Vein endothelial cell (primary cell): ENCODE results near the gene ERCC5.

DNA sequence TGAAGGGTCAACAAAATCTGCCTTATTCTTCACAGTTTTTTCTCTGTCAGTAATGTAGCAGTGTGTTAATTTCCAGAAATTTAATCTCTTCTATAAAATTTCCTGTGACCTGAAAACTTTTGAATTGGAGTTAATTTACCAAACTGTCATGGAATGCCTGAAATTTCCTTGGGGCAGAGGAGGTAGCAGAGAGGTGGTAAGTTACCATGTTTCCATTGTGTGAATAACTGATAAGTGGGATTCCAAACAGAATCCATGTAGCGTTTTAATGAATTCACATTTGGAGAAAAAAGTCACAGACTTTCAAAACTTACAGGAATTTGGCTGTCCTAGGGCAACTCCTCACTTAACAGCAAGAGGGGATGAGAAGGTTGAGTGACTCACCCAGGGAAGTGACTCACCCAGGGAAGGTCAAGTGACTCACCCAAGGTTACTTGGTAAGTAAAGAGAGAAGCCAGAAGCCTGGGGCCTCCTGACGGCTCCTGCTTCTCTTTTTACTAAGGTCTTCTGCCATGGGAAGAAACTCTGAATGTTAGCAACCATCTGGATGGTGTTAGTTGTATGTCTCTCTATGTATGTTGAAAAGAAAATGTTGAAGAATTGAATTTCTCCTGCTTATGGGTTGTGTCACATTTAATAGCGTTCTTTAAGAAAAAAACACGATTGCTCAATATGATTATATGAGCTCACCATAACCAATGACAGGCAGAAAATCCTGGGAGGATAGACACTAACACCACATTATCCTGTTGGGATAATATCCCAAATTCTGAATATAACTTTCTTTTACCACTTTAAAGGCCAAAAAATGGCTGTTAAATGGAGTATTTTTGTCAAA, 195.8 kb downstream of the GGACT start:
- CAGE, long polyA plus RNA, result no peak

GRCh38 chr13:100515371-100515972, 73.1 kb downstream of the GGACT start:
- CAGE, long polyA plus RNA, result no peak

- CAGE, long polyA plus RNA, result no peak
Observed at GRCh38 chr13:100560512-100561113, 28.0 kb downstream of the GGACT start.

DNA sequence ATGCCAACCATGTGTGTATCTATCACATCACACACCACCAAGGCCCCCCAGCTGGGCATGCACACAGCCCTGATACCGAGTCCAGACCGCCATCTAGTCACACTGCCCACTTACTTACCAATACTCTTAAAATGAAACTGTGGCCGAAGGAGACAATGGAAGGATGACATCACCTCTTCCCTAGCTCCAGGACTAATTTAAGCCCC, 507 bp upstream of the GGACT start:
- CAGE, long polyA plus RNA, result no peak

- CAGE, long polyA plus RNA, result no peak
Observed at GRCh38 chr13:100877705-100878125, 203.1 kb upstream of the TMTC4 start.

DNA sequence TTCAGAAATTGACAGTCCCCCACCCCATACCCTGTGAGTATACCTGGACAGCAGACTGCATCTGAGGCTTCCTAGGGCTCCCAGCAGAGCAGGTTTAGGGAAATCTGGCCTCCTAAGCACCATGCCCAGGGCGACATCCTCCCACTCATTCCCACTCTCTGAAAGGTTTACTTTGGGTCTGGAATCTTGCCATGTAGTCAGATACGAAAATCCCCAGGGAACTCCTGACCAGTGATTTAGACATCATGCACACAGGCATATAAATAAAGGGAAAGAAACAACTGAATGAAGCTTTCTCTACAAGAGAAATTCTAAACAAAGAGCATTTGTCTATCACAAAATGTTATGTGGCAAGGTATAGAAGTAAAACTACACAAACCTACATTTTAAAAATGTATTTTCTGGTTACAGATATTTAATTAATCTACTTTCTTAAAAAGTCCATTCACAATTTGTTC, 795 bp upstream of the NALCN start:
- CAGE, long polyA plus RNA, result no peak

- CAGE, long polyA plus RNA, result no peak
Observed at GRCh38 chr13:101915116-101915560, 1.6 kb downstream of the FGF14 start.

DNA sequence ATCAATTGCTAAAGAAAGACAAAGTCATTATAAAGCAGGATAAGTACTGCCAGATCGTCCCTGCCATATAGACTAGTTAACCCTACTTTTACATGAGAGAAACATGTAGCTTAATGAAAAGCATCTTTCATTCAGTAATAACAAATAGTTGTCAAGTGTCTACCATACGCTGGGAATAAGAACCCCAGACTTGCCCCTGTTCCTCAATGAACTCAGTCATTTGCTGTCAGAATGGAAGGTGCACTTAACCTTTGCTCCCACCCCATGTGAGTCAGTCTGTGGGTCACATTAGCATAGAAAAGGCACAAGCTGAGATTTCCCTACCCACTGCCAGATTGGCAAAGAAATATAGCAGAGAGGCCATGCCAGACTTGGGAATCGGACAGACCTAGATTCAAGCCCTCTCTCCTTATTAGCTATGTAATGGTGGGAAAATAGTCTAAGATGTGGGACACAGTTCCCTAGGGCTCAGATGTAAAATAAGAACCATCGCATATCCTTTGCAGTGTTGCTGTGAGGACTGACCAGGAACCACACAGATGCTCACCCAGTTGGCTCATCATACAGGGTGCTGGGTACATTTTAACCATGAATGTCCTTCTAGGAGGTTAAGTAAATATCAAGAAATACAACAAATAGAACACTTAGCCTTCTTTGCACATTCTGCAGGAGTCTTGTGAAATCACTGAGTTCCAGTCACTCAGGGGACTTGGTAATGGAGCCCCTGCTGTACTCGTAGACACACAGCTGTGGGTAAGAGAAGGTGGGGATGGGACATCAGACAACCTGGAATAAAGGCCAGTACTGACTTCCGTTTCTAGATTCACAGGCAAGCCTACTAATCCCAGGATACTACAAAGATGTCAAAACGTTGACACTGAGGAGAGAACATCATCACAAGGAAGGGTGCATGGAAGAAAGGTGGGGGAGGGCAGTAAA, 266.9 kb upstream of the FGF14 start:
- CAGE, long polyA plus RNA, result no peak

DNA sequence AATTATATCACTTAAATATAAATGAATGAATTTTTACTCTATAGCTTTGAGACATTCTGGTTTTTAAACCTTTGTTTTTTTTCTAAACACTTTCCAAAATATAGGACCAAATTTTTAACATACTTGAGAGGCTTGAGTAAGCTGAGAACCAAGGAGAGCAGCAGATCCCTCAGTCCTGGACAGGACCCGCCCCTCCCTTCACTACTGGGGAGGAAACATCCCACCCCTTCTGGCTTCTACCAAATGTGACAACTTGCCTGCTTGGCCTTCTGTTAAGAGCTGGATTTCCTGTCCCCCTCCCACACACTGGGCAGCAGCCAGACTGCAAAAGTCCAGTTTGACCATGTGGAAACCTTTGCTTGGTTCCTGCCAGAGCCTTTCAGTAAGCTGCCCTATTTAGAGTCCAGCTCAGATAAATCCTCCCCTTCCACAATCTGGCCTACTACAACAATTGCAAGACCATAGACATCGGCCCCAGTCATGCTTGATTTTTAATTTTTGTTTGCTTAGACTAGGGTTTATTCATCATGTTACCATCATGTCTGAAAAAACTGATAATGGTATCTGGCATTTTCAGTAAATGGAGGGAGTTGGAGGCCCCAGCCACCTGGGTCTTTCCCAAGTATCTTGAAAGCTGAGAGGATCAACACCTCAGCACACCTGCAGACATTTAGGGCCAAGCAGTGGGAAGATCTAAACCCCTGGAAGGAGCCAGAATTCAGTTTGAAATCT, 279.1 kb upstream of the TPP2 start:
- CAGE, long polyA plus RNA, result no peak

- CAGE, long polyA plus RNA, result no peak
Observed at GRCh38 chr13:102401953-102402780, 194.6 kb upstream of the TPP2 start.

GRCh38 chr13:102823504-102823905, 22.3 kb upstream of the ERCC5 start:
- CAGE, long polyA plus RNA, result no peak

DNA sequence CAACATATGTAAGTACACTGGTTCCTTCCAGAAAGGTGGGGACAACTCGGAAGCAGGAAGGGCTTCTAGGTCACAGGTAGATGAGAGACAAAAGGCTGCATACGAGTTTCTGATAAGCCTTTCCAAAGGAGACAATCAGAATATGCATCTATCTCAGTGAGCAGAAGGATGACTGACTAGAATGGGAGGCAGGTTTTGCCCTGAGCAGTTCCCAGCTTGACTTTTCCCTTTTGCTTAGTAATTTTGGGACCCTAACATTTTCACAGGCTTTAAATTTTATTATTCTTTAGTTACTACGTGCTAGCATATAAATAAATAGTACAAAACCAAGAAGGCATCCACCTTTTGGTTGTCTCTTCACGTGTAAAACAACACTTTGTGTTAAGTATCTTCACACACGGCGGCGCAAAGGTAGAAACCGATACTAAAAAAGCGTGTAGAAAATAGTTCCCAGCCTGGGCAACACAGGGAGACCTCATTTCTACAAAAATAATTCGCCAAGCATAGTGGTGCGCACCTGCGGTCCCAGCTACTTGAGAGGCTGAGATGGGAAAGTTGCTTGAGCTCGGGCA, 782 bp upstream of the ERCC5 start:
- CAGE, long polyA plus RNA, result no peak

DNA sequence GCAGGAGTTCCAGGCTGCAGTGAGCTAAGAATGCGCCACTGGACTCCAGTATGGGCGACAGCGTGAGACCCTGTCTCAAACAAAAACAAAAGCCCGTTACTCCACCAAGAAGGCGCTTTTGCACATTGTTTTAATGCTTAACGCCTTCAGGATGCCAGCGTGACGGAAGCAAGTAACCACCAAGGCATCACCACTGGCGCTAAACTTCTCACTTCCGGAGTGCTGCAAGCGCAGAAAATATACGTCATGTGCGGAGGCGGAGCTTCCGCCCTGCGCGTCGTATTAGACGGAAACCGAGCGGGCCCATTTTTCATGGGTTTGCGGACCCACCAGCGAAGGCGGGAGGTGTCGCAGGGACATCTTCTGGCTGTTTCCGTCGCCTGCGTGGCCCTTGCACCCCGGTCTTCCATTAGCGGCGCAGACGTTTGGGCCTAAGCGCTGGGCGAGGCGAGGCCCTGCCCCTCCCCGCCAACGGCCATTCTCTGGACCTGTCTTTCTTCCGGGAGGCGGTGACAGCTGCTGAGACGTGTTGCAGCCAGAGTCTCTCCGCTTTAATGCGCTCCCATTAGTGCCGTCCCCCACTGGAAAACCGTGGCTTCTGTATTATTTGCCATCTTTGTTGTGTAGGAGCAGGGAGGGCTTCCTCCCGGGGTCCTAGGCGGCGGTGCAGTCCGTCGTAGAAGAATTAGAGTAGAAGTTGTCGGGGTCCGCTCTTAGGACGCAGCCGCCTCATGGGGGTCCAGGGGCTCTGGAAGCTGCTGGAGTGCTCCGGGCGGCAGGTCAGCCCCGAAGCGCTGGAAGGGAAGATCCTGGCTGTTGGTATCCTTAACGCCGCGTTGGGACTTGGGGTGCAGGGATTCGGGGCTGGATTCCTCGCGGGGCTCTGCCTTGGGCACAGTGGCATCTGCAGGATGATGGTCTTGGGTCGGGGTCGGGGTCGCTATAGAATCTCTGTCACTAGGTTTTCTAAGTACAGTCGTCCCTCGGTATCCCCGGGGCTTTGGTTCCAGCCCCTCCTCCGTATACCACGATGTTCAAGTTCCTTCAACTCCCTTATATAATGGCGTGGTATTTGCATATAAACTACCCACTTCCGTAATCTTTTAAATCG, at the start of gene ERCC5:
TSS of gene ERCC5 (plus strand) at position 497 of the 1,111 bp plus-strand sequence.
- CAGE, long polyA plus RNA, result no peak

GRCh38 chr13:102850004-102850580, 4.3 kb downstream of the ERCC5 start:
- CAGE, long polyA plus RNA, result no peak

DNA sequence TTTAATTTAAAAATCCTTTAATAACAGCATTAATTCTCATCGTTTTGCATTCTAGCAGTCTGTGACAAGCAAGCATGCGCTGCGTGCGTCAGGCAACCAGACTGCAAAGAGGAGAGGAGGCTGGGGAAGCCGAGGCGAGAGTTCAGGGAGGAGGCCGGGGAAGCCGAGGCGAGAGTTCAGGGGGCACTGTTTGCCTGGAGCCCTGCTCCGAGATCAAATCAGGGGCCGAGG, 435.7 kb downstream of the EFNB2 start:
- CAGE, long polyA plus RNA, result no peak

- CAGE, long polyA plus RNA, result no peak
Observed at GRCh38 chr13:106100057-106100640, 435.3 kb downstream of the EFNB2 start.

GRCh38 chr13:106213026-106213296, 322.5 kb downstream of the EFNB2 start:
- CAGE, long polyA plus RNA, result no peak

DNA sequence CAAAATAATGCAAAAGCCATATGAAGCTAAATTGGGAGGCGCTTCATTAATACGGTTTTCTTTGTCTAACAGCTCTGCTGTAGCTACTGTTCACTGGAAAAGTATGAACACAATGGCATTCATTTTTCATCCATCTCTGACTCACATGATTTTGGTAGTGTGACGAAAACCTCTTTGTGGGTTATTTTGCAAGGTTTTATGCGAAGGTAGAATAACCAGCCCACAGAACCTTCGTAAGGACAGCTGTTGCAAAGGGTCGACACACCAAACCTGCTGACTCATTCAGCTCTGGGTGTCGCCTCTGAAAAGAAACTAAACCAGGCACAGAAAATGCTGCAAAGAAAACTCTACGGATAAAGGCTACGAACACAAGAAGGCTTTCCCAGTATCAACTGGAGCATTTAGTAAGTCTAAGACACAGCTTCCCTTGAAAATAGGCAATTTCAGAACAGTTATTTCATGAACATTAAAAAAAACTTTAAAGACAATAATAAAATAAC, 27.5 kb downstream of the EFNB2 start:
- CAGE, long polyA plus RNA, result no peak

- CAGE, long polyA plus RNA, result no peak
Observed at GRCh38 chr13:106534864-106535249, 605 bp downstream of the EFNB2 start.

GRCh38 chr13:106587779-106588266, 19.9 kb upstream of the ARGLU1 start:
- CAGE, long polyA plus RNA, result no peak